Ascending aorta (tissue), 1 donor: ENCODE measurements around the gene SCMH1.

GRCh38 chr1:39969042-39969866, 14.3 kb downstream of the MFSD2A start:
- PRO-cap, result no peak

DNA sequence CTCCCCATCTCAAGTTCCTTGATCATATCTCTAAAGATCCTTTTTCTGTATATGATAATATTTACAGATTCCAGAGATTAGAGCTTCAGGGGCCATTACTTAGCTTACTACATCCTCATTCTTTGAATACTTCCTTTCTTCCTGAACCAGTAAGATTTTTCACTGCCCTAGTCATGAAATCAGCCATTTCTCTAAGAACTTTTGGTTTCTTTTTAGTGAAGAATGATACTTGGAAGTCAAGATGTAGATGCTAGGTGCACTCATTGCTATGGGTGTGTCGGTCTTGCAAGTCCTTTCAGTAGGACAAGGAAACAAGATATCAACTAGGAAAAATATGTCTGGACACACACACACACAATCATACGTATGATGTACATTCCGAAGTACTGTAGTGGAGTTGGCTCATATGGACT, 20.8 kb upstream of the RLF start:
- PRO-cap, result no peak

DNA sequence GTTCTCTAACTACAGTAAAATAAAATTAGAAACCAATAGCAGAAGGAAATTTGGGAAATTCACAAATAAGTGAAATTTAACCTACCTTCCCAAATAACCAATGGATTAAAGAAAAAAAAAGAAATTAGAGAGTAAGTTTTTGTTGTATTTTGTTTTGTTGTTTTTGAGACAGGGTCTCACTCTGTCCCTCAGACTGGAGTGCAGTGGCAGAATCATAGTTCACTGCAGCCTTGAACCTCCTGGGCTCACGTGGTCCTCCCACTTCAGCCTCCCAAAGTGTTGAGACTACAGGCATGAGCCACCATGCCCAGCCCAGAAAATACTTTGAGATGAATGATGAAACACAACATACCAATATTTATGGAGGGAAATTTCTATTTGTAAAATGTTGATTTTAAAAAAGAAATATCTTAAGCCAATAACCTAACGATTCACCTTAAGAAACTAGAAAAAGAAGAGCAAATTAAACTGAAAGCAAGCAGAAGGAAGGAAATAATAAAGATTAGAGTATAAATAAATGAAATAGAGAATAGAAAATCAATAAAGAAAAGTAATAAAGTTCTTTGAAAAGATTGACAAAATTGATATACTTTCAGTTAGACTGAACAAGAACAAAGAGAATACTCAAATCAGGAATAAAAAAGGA, 32.2 kb upstream of the TMCO2 start:
- PRO-cap, result no peak

- PRO-cap, result no peak
These were observed 2.9 kb upstream of the ZMPSTE24 start for GRCh38 chr1:40254975-40255782.

GRCh38 chr1:40382132-40382579, 8.6 kb downstream of the SMAP2 start:
- PRO-cap, result no peak

DNA sequence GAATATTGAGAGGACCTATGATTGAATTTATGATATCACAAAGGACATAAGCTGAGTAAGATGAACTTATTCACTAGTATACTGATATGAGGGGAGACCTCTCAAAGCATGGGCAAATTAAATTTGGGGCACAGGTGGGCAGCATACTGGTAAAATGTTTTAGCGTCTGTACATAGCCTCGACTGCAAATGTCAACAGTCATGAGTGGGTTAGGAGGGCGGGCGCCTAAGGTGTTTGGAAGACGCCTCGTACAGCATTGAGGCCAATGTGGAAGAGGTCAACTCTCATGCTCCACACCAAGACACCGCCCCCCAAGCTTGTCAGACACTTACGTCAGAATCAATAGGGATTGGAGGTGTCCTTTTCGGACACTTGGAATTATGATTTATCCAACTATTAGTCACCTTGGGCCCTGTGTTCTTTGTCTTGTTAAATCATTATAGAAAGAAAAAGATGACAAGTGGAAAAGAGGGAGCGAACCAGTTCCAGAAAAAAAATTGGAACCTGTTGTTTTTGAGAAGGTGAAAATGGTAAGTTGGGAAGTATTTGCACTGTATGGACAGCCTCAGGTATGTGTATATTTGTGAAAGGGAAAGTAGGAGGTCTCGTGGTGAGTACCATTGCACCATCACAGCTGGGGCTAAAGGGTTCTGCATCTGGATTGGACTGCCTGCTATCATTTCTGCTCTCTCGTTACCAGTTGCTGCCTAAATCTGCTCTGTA, 37.5 kb upstream of the ZFP69B start:
- PRO-cap, result no peak

DNA sequence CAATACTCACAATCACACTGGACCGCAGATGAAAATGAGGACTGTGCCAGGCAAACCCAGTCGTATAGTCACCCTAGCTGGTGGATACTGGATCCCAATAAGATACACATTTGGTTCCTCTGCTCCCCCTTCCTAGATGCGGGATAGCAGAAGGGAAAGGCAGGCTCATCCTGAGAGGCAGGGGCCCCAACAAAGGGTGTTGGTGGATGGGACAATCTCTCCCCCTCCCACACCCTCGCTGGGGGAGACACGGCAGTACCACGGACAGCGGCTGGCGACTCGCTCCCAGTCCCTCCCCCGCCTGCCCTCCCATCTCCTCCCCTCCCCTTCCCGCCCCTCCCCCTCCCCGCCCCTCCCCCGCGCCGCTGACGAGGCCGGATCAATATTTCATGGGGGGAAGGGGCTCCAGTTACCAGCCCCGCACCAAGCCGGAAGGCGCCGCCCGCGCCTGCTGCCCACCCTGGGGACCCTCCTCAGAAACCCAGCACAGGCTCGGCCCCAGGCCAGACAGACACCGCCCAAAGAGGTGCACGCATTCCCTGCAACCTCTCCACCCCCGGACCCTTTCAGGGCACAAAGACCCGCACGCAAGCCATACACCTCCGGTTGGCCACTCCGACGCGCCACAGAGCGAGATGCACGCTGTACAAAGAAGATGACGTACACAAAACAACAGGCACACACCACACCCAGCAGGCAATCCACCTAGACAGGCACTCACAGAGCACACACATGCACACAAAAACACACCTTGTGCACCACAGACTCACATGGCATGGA, 11.5 kb downstream of the RIMS3 start:
- PRO-cap, result no peak

GRCh38 chr1:40807300-40807624, 23.7 kb downstream of the KCNQ4 start:
- PRO-cap, result unidirectional peak, minus-strand start at chr1:40807441

GRCh38 chr1:40861589-40861978, 579 bp downstream of the CITED4 start:
- PRO-cap, result no peak

- PRO-cap, result no peak
These were observed 13.0 kb downstream of the SLFNL1 start for GRCh38 chr1:41008360-41009001.

- PRO-cap, result no peak
These were observed 1.1 kb upstream of the SLFNL1 start for GRCh38 chr1:41022624-41023061.

- PRO-cap, result no peak
These were observed 13.7 kb upstream of the SLFNL1 start for GRCh38 chr1:41035095-41035756.

DNA sequence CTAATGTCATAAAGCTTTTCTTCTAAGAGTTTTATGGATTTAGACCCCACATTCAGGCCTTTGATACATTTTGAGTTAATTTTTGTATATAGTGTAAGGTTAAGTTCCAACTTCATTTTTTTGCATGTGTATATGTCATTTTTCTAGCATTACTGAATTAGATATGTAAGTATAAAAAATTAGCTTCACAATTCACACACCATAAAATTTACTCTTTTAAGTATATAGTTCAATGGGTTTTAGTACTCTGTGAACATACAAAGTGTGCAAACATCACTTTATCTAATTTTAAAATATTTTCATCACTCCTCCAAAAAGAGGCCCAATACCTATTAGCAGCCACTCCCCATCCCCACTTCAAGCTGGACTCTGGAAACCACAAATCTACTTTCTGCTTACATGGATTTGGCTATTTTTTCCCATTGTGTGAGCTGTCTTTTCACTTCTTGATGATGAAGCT, 109.0 kb upstream of the SLFNL1 start:
- PRO-cap, result no peak

DNA sequence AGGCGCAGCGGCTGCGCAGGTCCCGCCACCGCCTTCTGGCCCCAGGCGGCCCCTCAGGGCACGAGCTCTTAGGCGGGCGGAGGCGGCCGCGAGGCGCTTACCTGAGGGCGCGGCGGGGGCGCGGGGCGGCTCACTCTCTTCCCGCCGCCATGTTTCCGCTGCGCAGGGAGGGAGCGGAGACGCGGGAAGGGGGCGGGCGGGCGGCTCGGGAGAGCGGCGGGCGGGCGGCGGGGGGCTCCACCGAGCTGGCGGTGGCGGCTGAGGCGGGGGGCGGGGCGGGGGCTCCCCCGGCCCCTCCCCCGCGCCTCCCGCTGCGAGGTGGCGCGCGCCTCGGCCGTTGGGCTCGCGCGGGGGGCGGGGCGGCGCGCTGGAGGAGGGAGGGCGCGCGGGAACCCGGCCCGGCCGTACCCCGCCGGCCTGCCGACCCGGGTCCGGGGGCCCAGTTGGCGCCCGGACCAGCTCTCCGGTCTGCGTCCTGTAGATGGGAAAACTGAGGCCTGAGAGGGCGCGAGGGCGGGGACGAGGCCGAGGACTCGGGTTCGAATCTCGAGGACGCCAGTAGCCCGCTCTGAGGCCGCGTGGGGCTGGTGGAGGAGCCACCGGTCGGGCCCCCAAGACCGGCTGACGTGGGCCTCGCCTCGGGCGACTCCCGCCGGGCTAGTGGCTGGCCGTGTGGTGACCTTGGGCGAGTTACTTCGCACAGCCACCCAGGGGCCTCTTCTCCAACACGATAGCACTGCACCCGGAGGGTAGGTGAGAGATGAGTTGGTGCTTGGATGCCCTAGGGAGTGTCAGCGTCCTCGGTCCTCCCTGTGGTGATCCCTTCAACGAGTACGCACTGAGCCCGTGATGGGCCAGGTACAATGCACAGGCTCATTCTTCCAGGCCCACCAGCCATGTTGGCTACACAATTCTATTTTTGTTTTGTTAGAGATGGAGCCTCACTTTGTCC, at the start of gene SCMH1:
SCMH1 (minus strand) TSS at position 349 of the 952 bp plus-strand sequence.
- PRO-cap, result bidirectional peak, plus-strand start at position 346 of the sequence, minus-strand start at position 151 of the sequence

- PRO-cap, result no peak
These were observed 34.8 kb downstream of the EDN2 start for GRCh38 chr1:41449698-41450150.

DNA sequence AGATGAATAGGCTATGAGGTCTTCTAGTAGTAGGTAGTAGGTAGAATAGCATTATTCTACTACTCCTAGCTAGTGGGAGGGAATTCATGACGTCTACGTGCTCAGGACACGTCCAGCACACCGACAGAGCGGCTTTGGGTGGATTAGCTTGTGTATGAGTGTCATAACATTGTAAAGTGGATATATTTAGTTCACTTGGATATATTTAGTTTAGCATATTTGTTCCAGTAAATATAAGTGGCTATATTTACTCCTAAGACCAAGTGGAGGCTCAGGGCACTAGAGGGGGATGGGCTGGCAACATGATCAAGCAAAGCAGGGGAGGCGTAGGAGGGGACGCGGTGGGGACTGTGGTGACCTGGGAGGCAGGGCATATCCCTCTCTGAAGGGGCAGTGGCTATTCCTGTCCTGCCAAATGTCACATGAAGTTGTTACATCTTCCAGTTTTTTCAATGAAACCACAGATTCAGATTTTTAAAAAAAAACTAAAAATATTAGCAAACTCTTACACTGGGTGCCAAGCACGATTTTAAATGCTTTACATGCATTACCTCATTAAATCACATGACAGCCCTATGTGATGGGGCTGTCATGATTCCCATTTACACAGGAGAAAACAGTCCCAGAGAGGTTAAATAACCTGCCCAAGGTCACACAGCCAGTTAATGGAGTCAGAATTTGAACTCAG, 51.9 kb upstream of the EDN2 start:
- PRO-cap, result no peak

- PRO-cap, result no peak
These were observed 95.7 kb upstream of the EDN2 start for GRCh38 chr1:41579980-41580819.

DNA sequence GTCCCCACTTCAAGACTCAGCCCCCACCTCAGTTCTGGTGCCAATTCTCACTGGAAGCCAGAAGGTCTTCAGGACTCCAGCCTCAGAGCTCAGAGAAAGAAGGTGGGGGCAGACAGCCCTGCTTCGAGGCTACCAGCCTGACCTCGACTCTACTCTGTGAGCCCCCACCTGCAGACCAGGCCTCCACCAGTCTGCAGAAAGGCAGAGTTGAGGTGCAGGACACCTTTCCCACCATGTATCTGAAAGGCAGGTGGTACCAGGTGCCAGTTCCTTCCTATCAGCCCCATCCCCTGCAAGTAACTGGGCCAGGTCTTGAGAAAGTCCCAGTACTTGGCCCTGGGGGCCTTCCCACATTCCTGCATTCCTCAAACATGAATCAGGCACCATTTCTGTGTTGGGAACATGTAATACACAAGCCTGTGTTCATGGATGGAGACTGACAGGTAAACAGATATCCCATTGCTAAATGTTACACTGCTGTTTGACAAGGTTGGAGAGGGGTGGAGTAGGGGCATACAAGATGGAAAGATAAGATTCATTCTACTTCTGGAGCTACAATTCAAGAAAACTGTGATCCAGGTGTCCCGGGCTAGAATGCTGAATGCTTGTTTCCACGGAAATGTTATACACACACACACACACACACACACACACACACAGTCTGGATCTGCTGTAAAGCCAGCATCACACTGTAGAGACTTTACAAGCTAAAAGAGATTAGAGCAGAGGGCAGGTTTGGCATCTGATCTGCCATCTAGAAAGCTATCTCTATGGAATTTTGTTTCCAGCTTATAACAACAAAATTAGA, 180.8 kb upstream of the EDN2 start:
- PRO-cap, result no peak

DNA sequence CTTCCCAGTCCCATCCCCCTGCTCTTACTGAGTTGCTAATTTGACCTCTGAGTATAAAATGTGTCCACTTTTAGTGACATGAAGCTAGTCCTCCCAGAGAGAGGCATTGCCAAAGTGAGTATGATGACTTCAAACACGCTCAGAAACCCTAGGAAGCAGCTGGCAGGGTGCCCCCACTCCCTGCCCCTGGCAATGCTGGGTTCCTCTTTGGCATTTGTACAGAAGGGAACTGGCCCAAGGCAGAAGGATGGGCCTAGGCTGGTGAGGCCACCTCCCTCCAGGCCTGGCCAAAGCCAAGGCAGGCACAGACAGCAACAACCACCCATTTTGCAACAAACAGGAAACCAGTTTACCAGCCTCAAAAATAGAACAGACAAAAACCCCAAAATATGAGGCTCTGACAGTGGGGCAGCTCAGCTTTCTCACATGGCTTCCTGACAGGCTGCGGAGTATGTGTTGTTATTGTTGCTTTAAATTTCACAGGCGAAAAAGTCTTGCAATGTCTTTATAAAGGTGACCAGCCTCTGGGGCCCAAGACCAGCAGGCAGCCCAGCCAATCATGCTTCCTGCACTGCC, 115.8 kb downstream of the HIVEP3 start:
- PRO-cap, result no peak

- PRO-cap, result no peak
These were observed 37.3 kb downstream of the HIVEP3 start for GRCh38 chr1:41881397-41881852.